ENCODE measurements around a stretch of chr1.

GRCh38 chr1:24141589-24142214 lies 1.2 kb downstream of the IL22RA1 start:
- RRBS = no CpG with 5 or more reads among the region's 11 CpGs

DNA sequence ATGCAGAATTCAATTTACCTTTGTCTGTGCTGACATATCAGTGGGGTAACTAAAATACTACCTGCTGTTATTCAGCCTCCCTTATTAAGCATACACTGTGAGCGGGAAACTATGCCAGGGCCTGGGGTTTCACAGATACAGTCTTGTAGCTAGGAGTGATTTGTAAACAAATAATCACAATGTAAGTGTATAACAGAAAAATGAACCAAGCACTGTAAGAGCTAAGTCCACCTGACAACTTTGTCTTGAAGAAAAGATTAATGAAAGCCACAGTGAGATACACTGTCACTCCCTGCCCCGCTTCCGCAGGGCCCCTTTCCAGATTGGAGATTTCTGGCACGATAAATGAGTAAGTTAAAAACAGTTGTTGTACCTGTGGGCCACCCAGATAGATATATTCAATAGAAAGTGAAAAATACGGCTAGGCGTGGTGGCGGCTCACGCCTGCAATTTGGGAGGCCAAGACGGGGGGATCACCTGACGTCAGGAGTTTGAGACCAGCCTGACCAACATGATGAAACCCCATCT lies 4.8 kb downstream of the RCAN3 start:
- RRBS = no CpG with 5 or more reads among the region's 10 CpGs

GRCh38 chr1:24909540-24910039 lies 20.5 kb downstream of the RUNX3 start:
- RRBS = no CpG with 5 or more reads among the region's 19 CpGs

- RRBS = no CpG with 5 or more reads among the region's 12 CpGs
Measured at GRCh38 chr1:24914755-24915262, 15.3 kb downstream of the RUNX3 start.

- RRBS = no CpG with 5 or more reads among the region's 6 CpGs
Measured at GRCh38 chr1:24919779-24920046, 10.4 kb downstream of the RUNX3 start.

GRCh38 chr1:24921980-24923117 lies 7.7 kb downstream of the RUNX3 start:
- RRBS = no CpG with 5 or more reads among the region's 15 CpGs

- RRBS = no CpG with 5 or more reads among the region's 6 CpGs
Measured at GRCh38 chr1:24925193-24925456, 5.0 kb downstream of the RUNX3 start.

- RRBS = no CpG with 5 or more reads among the region's 10 CpGs
Measured at GRCh38 chr1:24991560-24992328, 61.7 kb upstream of the RUNX3 start.

- RRBS = no CpG with 5 or more reads among the region's 14 CpGs
Measured at GRCh38 chr1:25099167-25100009, 132.9 kb downstream of the SYF2 start.

DNA sequence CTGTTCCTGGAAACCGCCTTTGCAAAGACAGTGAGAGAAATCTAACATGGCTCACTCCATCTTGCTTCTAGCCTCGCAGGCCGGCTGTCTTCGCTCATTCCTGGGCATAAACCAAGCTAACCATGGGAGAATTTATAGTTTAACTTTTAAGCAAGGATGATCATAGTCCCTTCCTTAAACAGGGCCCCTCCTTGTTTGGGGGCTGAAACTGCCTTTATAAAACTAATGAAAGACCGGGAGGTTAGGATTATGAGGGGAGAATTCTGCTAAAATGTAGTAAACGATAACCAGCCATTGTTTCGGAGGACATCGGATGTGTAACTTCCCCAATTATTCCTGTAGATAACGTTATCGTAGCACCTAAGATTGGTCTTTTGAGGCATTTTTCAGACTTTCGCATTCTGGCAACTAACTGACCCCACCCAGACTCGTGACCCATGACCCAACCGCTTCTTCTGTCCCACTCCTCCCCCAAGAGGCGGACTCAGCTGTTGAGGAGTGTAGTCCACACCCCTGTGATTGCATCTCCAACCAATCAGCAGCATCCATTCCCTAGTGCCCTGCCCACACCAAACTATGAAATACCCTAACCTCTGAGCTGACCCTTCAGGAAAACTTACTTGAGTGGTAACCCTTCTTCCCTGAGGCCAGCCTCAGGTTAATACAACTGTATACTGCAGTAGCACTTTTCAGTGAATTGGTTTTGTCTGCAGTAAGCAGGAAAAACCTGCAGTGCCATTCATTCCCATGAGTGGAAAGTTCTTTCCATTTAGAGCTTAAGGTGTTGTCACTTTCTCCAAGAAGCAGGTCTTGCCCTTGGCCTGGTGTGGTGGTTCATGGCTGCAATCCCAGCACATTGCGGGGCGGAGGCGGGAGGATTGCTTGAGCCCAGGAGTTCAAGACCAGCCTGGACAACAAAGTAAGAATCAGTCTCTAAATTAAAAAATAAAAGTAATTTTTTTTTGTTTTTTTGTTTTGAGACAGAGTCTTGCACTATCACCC lies 772 bp upstream of the SYF2 start:
- RRBS = no CpG with 5 or more reads among the region's 17 CpGs

- RRBS = no CpG with 5 or more reads among the region's 10 CpGs
Measured at GRCh38 chr1:25398650-25398849, 22.1 kb downstream of the RHCE start.

DNA sequence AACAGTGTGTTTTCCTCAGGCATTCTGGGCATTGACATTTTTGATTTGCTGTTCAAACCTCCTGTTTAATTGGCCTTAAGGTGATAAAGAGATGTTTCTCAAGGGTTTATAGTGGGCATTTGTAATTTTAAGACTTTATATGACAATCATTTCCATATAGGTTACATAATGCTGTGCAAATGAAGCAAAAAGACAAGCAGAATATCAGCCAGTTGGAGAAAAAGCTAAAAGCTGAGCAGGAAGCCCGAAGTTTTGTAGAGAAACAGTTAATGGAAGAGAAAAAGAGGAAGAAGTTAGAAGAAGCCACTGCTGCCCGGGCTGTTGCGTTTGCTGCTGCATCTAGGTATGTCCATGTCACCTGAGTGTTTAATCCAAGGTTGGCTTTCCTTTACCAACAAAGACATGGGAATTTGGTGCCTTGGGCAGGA lies 54.8 kb downstream of the MACO1 start:
- RRBS = no CpG with 5 or more reads among the region's 3 CpGs

GRCh38 chr1:25501062-25501670 lies 42.2 kb upstream of the LDLRAP1 start:
- RRBS = no CpG with 5 or more reads among the region's 2 CpGs

GRCh38 chr1:25544808-25545299 lies 1.4 kb downstream of the LDLRAP1 start:
- RRBS = no CpG with 5 or more reads among the region's 6 CpGs

DNA sequence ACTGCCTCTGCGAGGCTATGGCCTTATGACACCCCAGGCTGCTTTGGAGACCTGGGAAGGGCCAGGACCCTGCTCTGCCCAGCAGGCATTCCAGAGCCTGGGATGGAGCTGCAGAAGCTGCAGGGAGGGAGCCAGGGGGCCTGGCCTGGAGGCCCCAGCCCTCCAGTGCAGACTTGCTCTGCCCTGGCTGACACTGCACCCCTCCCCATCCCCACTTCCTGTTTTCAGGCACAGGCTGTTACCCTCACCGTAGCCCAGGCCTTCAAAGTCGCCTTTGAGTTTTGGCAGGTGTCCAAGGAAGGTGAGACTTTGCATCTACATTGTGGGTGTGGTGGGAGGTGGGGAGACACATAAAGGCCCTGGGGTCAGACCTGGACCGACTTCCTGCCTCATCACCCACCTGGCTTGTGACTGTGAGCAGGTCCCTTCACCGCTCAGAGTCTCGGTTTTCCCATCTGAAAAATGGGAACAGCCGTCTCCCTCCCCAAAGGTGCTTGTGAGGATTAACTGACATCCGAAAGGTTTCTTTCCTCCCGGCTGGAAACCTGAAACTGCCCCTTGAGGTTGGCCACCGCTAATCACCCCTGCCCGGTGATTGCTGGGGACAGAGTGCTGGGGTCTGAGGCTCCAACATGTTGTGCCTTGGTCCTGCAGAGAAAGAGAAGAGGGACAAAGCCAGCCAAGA lies 19.2 kb downstream of the LDLRAP1 start:
- RRBS = 95% methylated on average over 3 of the region's 11 CpGs

DNA sequence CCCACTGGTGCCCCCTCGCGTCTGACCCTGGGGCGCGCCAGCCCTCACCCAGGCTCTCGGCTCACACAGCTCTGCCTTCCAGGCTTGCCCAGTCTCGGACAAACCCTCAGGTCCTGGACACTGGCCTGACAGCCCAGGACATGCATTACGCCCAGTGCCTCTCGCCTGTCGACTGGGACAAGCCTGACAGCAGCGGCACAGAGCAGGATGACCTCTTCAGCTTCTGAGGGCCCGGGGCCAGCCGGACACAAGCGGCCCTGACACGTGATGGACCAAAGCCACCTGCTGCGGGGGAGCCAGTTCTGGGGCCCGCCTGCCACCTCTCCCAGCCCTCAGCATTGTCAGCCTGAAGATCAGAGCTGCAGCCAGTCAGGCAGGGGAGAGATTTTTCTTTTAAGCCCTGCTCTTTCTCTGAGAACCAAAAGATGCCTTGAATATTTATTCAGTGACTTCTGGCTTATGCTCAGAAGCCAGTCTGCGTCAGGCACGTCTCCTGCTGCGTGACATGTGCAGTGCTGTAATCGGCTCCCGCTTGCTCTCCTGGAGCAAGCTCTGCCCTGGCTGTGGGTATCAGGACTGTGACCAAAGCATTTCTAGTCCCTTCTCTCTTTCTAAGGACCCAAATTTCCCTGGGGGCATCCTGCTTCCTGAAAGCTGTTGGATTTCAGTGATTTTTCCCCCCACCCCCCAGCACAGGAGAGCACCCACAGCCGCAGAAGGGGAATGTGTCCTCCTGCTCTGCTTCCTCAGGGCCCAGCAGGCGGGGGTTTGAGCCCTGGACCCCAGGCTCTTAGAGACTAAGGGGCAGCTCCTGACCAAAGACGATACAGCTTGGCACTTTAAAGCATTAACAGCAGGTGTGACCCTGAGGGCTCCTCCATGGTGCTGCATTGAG lies 23.6 kb downstream of the LDLRAP1 start:
- RRBS = no CpG with 5 or more reads among the region's 24 CpGs

- RRBS = no CpG with 5 or more reads among the region's 15 CpGs
Measured at GRCh38 chr1:25573424-25573981, 30.1 kb downstream of the LDLRAP1 start.

GRCh38 chr1:25617737-25618543 lies 1.3 kb downstream of the MAN1C1 start:
- RRBS = 15% methylated on average over 19 of the region's 58 CpGs

DNA sequence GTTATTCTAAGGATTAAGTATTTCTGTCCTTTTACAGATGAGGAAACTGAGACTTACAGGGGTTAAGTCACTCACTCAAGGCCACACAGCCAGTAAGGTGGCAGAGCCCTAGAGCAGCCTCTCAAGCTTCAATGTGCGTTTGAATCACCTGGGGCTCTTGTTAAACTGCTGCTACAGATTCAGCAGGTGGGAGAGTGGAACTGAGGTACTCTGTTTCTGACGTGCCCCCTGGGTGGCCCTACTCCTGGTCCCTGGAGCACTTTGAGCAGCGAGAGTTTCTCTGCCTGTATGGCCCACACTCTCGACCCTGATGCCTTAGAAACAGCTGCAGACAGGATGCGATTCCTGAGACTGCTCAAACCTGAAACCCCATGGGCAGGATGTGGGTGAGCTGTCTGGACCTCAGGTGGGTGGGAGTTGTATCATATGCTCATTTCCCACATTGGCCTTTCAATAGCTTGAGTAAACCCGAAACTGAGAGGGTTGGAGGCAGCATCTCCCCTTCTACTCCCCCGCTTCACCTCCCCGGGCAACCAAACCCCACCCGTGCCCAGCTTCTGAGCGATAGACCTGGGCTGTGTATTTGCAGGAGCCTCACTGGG lies 59.3 kb downstream of the MAN1C1 start:
- RRBS = no CpG with 5 or more reads among the region's 10 CpGs